Hematopoietic multipotent progenitor cell (in vitro differentiated cells): ENCODE measurements around the gene MYL12A.

GRCh38 chr18:3014663-3014938 lies 1.7 kb upstream of the LPIN2 start:
- CAGE, long polyA plus RNA = no peak

DNA sequence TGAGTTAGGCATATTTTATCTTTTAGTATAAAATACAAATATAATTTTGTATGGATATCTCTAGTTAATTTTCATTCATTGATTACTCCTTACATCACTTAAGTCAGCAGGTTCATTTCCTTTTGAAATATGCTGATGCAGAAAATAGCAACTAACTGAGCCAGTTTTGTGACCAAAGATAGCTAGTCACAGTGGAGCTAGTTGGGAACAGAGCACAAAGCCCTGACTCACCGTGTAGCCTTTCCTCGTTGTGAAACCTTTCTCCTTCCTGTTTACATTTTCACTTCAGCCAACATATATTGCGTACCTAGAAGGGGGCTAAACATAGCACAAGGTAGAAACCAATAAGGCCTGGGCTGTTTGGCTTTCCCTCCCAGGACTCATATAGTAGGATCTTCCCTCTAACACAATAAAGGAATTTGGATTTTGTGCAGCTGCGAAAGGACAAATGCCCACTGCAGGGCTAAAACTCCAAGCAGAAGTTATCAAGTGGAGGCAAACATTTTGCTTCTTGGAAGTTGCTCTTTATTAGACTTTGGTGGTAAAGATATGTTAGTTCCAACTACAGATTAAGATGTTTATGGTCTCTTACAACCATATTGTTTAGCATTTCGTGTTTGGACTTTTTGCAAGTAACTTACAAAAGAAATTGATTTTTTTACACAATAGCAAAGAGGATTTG lies 24.5 kb upstream of the LPIN2 start:
- CAGE, long polyA plus RNA = no peak

DNA sequence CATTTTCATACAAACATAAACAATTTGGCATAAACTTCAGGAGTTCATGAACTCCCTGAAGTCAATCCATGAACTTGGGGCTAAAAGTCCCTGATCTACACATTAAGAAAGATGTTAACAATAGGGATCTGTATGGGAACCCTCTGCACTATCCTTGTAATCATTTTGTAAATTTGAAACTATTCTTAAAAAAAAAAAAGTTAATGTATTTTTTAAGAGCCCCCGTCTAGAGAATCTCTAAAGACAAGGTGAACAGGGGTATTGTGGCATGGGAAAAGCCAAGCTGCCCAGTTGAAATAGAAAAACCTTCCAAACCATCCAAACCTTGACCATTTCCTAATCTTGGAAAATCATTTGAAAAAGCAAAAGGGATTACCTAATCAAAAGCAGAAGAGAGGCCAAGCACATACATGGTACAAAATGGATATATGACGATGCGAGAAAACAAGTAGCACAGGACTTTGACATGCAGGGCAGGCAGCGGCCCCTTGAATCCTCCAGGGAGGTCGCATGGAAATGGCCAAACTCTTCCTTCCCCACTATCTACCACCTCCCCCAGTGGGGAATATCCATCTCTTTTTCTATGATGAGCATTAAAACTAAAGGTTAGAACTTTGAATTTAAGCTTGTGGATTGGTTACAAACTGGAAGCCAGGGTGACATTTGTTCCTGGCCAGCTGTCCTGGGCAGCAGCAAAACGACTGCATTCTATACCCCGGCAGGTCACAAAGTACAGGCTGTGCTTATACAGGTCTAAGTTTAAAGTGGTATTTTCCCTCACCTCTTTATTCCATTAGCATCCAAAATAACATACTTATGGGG lies 24.8 kb downstream of the MYOM1 start:
- CAGE, long polyA plus RNA = no peak

- CAGE, long polyA plus RNA = no peak
Observed at GRCh38 chr18:3207572-3208188, 12.1 kb downstream of the MYOM1 start.

- CAGE, long polyA plus RNA = no peak
Observed at GRCh38 chr18:3214556-3215253, 5.1 kb downstream of the MYOM1 start.

GRCh38 chr18:3218351-3218643 lies 1.5 kb downstream of the MYOM1 start:
- CAGE, long polyA plus RNA = no peak

DNA sequence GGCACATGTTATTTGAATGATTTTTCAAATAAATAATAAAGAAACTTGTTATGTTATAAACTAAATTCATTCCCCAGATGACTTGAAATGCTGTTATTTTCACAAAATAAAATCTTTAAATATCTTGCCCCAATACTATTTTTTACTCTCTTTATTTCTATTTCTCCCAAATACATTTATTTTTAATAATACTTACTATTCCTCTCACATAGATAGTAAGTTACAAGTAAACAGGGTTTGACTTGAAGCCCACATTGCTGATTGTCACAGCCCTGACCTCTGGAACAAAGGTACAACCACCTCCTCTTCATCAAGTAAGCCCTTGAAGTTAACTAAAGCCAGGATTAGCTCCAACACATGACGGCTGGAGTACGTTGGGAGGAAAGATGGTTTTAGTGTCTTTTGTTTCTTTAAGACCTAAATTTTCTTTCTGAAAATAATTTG lies 1.0 kb downstream of the MYOM1 start:
- CAGE, long polyA plus RNA = no peak

DNA sequence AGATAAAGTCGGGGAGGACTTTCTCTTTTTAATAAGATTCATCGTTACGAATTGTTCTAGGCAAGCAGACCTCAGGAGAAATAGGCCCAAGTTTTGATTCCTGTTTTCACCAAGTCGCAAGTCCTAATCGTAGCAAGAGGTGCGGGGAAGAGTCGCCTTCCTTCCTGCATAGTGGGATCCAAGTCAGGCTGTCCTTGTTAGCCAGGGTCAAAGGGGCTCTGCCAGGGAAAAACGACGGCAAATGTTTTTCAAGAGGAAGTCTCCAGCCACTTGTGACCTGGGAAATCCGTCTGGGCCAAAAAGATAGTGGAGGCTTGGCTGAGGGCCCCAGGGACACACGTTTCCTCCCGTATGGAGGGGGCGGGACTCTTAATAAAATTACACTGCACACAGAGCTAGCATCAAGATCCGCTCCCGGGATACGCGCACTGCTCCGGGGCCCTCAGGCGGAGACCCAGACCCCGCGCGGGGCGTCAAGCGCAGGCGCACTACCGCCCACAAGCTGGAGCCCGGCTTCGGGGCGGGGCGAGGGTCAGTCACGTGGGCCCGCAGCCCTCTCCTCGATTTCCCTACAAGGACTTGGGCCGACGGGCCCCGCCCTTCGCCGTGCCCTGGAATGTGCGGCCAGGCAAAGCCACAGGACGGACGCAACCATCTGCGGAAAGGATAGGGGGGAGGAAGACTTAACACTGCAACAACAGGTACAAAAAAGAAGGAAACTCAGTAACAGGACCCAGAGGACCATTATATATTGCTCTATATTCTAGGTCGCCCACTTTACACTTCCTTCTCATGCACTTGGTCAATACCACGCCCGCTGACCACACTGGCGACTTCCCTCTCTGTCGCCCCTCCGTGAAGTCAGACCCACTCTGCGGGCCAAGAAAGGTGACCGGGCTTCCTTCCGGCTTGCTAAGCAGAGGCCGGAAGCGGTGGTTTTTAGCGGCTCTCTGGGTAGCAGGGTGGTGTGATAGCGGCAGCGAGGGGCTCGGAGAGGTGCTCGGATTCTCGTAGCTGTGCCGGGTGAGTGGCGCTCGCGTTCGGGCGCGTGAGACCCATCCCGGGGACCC lies at the start of gene MYL12A:
Gene MYL12A, plus strand, starts transcription at position 915 of the 1,070 bp plus-strand sequence.
- CAGE, long polyA plus RNA = start-site peak on the plus strand centred at position 954 of the sequence, 85 bp wide, 2,484 reads

- CAGE, long polyA plus RNA = no peak
Observed at GRCh38 chr18:3269080-3269692, 7.3 kb downstream of the MYL12B start.

- CAGE, long polyA plus RNA = no peak
Observed at GRCh38 chr18:3283413-3283884, 21.5 kb downstream of the MYL12B start.

GRCh38 chr18:3468677-3469129 lies 18.7 kb downstream of the TGIF1 start:
- CAGE, long polyA plus RNA = no peak

DNA sequence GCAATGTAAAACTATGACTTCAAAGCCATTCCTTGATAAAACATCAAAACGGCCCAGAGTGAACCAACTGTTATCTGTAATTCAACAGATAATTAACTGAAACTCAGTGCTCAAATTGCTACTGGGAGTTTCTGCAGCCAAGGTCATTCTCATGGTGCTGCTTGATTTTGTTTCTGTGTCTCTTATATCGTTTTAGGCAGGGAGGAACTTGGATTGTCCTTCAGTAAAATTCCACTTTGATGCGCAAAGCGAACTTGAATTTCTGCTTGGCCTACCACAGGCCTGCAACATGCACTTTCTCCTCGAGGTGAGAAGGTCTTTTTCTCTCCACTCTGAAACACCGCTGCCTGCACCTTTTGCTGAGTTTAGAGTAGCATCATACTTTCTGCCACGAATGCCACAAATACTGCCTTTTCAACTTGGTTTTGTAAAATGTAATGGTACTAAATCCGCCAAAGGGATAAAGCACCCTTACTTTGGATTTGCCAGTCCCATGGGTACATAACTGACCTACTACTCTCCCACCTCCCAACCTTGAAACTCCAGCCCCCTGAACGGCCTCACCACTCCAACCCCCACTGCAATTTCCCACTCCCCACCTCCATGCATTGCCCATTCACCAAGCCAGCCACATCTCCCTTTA lies 204.7 kb downstream of the TGIF1 start:
- CAGE, long polyA plus RNA = no peak

GRCh38 chr18:3664848-3665276 lies 214.9 kb downstream of the TGIF1 start:
- CAGE, long polyA plus RNA = no peak

- CAGE, long polyA plus RNA = no peak
Observed at GRCh38 chr18:3912639-3912917, 462.6 kb downstream of the TGIF1 start.

DNA sequence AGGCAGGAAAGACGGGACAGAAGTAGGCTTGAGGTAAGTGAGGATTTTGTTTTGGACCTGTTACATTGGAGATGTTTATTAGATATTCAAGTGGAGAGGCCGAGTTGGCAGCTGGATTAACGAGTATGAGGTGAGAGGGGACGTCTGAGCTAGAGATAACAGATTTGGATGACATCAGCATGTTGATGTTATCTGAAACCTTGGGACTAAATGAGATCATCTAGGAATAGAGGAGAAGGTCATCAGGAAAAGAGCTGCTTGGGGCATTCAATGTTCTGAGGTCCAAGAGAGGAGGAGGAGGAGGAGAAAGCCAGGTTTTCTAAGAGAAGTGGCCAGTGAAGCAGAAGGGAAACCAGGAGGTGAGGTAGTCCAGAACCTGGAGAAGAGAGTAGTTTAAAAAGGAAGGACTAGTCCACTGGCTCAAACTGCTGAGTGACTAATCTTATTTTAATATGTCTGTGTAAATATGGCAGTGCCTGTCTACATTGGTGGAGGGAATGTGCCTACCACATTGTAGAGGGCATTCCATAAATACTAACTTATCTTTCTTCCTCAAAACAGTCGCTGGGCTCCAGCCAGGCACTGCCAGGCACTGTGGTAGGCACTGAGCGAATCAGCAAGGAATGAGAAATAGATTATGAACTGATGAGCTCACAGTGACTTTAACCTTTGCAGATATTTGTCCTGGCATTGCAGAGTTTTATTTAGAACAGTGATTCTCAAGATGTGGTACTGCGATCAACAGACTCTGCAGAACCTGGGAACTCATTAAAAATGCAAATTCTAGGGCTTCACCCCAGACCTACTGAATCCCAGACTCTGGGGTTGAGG lies 488.2 kb downstream of the DLGAP1 start:
- CAGE, long polyA plus RNA = no peak

- CAGE, long polyA plus RNA = no peak
Observed at GRCh38 chr18:3992798-3993417, 462.2 kb downstream of the DLGAP1 start.

DNA sequence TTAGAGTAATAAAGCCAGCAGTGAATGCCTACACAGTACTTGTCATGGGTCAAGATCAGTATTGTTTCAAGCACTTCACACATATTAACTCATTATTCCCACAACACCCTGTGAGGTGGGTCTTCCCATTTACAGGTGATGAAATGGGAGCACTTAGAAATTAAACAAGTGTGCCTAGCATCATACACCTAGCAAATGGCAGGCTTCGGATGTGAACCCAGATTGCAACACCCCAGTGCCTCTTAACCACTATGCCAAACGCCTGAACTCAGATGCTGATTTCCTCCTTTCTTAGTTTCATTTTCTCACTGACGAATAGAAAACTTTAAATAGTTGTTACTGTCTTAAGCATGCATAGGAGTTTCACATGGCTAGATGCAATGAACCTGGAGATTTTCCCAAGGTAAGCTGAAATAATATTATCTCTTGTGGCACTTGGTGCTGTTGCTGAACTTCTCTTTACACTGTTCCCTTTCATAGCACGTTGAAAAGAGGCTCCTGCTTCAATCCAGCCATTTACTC lies 14.6 kb upstream of the ZBTB14 start:
- CAGE, long polyA plus RNA = start-site peak on the plus strand centred at position 347 of the sequence, 17 bp wide, 6 reads

- CAGE, long polyA plus RNA = no peak
Observed at GRCh38 chr18:5456578-5457093, 87.2 kb downstream of the EPB41L3 start.

DNA sequence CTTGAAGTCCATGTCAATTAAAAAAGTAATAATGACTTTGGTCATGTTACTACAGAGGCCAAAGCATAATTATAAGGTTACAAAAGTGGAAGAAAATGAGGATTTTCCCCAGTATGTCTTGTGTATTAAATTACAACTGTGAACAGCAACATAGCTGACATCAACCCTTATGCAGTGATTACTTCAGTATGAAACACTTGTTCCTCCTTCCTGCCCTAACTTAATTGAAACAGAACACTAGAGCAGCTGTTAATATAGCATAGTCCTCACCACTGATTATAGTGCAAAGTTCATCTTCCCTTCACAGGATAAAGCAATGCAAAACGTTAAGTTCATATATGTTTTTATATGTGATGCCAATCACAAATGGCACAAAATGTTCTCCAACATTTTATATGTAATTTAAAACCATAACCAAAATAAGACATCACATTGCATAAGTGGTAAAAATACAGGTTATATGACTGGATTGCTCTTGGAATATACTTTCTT lies 29.8 kb downstream of the EPB41L3 start:
- CAGE, long polyA plus RNA = no peak

DNA sequence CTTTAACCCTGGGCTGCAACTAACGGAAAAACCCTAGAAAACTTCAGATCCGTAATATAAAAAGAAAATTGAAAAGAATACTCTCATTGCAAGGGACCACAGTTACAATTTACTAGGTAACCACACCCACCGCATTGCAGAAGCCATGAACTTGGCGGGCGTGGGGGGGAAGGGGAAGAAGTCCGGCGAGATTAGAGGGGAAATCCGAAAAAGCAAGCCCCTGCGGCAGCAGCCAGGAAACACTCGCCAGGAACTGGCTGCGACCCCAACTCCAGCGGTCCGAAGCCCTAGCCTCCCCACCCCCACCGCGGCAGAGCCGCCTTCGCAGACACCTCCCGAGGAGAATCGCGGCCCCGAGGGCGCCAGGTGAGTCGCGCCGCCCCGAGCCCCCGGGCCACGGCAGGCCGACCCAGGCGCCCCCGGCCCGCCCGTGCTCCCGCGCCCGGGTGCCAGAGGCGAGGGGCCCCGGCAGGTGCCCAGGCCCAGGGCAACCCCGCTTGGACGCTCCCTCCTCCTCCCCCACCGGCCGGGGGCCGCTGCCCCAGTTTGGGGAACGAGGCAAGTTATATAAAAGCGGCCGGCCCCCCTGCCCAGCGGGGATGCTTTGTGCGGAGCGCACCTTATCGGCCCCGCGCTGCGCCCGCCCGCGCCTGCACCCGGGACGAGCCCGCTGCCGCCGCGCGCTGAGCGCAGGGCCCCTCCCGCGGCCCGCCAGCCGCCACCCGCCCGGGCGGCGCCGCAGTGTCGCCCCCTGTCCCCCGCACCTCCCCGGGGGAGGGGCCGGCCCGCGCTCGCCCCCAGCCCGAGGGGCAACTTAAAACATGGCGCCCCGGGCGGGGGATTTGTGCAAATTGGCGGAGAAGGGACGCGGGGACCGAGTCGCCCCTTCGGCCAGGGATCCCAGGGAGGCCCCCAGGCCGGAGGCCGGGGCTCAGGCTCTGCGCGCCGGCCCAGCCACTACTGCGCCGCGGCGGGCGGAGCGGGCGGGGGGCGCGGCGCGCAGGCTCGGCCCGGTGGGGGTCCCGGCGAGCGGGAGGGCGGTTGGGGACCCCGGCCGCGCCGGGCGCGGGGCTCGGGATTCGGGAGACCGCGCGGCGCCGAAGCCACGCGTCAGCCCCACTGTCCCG lies 740 bp downstream of the EPB41L3 start:
- CAGE, long polyA plus RNA = no peak